Urinary bladder (tissue), 3 donors: ENCODE data around the gene NF2.

- PRO-cap: no peak
- RAMPAGE, long total RNA: no peak
Measured at GRCh38 chr22:27995999-27996817, 77.2 kb upstream of the PITPNB start.

- PRO-cap: no peak
- RAMPAGE, long total RNA: no peak
Measured at GRCh38 chr22:28576887-28577366, 102.7 kb downstream of the TTC28 start.

- PRO-cap: no peak
- RAMPAGE, long total RNA: no peak
Measured at GRCh38 chr22:28801908-28803118, 29.8 kb downstream of the CCDC117 start.

- PRO-cap: no peak
- RAMPAGE, long total RNA: no peak
Measured at GRCh38 chr22:28814913-28815467, 42.5 kb downstream of the CCDC117 start.

- PRO-cap: no peak
- RAMPAGE, long total RNA: no peak
Measured at GRCh38 chr22:29016412-29016909, 45.2 kb downstream of the C22orf31 start.

- PRO-cap: no peak
- RAMPAGE, long total RNA: no peak
Measured at GRCh38 chr22:29044685-29045201, 16.9 kb downstream of the C22orf31 start.

DNA sequence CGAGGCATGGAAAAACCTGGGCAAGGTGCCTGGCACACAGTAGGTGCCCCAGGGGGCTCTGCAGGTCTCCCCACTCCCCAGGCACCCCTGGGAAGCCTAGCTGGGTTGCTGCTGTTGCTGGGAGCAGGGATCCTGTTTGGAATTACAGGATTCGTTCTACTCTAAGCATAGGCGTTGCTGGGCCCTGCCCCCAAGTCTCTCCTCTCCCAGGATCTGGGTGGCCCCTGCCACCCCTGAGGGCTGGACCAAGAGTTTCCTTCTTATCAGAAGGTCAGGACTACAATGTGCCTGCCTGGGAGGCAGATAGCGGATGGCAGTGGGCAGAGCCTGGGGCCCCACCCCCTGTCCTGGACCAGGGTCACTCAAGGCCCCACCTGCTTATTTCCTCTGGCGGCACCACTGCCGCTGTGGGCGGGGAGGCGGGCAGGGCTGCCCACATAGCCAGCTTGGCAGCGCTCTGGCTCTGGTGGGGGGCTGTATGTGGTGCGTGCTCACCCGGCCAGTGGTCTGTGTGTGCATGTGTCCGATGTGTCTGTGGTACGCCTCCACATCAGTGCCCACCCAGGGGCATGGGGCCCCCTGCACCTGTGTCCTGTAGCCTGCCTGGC lies 2.8 kb downstream of the GAS2L1 start:
- PRO-cap: no peak
- RAMPAGE, long total RNA: no peak

GRCh38 chr22:29380216-29381017 lies 8.0 kb downstream of the AP1B1 start:
- PRO-cap: no peak
- RAMPAGE, long total RNA: no peak

GRCh38 chr22:29603451-29604381 lies at the start of gene NF2:
Gene NF2 (plus strand): TSS chr22:29603633.
- PRO-cap: bidirectional peak, plus-strand start at chr22:29603577, minus-strand start at chr22:29603285
- RAMPAGE, long total RNA: no peak

GRCh38 chr22:29767765-29768631 lies 829 bp downstream of the UQCR10 start:
- PRO-cap: no peak
- RAMPAGE, long total RNA: no peak

GRCh38 chr22:29801937-29802280 lies 34.7 kb downstream of the UQCR10 start:
- PRO-cap: no peak
- RAMPAGE, long total RNA: no peak

DNA sequence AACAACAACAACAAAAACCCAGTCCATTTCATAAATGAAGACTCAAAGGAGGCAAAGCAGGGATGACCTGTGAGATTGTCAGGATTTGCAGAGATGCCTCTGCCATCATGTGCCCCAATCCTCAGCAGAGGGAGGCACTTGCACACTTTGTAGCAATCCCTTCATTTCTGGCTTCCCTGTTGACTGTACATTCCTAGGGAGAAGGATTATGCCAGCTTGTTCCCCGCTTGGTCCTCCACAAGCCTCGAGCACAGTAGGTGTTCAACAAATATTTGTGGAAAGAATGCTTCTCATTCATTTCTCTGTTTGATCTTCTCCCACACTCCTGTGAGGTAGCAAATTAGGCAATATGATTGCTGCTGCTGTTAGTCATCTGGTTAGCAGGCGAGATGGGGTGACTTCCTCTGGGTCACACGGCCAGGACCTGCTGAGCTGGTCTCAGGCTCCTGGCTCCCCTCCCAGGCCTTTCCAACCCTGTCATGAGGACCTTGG lies 34.1 kb downstream of the LIF start:
- PRO-cap: no peak
- RAMPAGE, long total RNA: no peak

- PRO-cap: unidirectional peak, plus-strand start at chr22:30238804
- RAMPAGE, long total RNA: no peak
Measured at GRCh38 chr22:30238526-30239074, 8.0 kb downstream of the LIF start.

- PRO-cap: unidirectional peak, minus-strand start at chr22:30249223
- RAMPAGE, long total RNA: no peak
Measured at GRCh38 chr22:30248411-30249720, 2.3 kb upstream of the LIF start.

- PRO-cap: no peak
- RAMPAGE, long total RNA: no peak
Measured at GRCh38 chr22:30262770-30263273, 3.8 kb downstream of the OSM start.

DNA sequence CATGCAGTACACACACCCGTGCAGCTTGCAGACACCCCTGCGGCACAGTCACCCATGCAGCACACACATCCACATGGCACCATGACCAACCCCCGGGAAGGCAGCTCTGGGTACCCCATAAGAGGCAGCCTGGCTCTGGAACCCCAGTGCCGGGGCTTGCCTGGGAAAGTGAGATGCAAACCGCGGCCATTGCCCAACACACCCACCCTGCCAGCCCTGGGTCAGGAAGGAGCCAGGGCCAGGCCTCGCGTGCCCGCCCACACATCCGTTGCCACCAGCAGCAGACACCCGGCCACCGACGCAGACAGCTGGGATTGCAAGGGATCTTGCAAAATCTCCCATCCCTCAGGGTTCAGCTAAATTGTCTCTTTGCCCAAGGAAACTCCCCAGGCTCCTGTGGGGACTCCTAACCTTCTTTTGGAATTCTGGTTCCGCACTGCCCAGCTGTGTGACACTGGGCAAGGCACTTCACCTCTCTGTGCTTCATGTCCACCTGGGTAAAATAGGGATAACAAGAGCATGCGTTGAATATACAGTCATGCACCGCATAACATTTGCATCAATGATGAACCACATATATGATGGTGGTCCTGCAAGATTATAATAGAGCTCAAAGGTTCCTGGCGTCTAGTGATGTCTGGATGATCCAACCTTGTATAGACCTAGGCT lies 9.8 kb downstream of the CASTOR1 start:
- PRO-cap: no peak
- RAMPAGE, long total RNA: no peak

DNA sequence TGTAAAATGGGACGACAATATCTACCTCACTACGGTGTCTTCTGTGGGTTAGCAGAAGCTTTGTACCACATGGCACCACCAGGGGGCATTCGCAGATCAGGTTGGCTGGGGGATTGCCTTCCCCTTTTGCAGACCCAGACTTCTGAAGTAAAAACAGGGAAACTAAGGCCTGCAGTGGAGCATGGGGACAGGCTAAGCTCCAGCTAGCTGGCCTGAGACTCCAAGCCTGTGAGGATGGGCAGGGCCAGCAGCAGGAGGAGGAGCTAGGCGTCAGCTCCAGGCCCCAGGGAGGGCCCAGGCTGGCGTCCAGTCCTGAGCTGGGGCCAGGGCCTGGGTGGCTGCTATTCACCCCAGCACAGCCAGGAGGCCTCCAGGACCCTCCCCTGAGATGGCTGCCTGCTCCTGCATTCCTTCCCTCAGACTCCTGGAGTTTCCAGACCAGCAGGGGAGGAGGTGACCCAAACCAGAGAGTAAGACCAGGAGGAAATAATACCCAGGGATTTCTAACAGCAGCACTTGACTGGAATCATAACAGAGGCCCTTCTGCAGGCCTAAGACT lies 1.4 kb downstream of the CASTOR1 start:
- PRO-cap: unidirectional peak, plus-strand start at position 315 of the sequence
- RAMPAGE, long total RNA: no peak

DNA sequence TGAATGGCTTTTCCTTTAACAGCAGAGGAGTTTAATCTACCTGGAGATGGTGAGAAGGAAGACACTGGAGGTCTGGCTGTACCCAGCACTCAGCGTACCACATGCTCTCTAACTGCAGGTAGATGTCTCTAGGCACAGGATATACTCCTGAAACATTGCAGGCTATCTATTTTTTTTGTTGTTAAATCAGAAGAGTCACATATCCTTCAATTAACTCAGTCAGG lies 17.3 kb upstream of the CASTOR1 start:
- PRO-cap: no peak
- RAMPAGE, long total RNA: no peak

DNA sequence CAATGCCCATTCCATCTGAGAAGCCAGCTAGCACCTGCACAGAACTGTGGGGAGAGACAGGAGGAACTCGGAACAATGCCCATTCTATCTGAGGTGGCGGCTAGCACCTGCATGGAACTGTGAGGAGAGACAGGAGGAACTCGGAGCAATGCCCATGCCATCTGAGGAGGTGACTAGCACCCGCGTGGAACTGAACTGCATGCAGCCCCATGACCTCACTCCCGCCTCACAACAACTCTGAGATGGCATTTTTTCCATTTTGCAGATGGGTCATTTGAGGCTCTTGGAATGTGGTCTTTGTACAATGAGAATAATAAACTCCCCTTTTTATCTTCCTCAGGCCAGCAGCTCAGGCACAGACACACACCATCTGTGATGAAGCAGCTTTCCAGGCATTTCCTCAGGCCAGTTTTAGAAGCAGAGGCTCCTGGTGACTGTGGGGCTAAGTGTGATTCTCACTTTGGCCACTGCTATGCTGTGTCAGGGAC lies 4.3 kb downstream of the SF3A1 start:
- PRO-cap: no peak
- RAMPAGE, long total RNA: no peak

- PRO-cap: no peak
- RAMPAGE, long total RNA: no peak
Measured at GRCh38 chr22:30391147-30392169, 4.2 kb upstream of the RNF215 start.